Monocyte (primary cell): ENCODE results near the gene DUS4L.

DNA sequence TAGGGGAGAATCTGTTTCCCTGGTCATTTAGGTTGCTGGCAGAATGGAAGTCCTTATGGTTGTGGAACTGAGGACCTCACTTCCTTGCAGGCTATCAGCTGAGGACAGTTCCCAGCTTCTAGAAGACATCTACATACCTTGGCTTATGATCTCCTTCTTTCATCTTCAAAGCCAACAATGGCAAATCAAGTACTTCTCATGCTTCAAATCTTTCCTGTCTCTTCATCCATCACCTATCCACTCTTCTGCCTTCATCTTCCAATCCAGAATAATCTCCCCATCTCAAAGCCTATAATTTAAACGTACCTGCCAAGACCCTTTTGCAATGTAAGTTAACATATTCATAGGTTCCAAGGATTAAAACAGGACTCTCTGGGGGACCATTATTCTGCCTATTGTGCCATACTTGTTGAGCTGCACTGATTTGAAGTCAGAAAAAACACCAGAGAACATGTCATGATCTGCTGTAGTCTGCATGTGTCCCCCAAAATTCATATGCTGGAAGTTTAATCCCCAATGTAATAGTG, 22.7 kb downstream of the GPR22 start:
- PRO-cap, 2 experiments, result no peak in any of the 2 experiments

DNA sequence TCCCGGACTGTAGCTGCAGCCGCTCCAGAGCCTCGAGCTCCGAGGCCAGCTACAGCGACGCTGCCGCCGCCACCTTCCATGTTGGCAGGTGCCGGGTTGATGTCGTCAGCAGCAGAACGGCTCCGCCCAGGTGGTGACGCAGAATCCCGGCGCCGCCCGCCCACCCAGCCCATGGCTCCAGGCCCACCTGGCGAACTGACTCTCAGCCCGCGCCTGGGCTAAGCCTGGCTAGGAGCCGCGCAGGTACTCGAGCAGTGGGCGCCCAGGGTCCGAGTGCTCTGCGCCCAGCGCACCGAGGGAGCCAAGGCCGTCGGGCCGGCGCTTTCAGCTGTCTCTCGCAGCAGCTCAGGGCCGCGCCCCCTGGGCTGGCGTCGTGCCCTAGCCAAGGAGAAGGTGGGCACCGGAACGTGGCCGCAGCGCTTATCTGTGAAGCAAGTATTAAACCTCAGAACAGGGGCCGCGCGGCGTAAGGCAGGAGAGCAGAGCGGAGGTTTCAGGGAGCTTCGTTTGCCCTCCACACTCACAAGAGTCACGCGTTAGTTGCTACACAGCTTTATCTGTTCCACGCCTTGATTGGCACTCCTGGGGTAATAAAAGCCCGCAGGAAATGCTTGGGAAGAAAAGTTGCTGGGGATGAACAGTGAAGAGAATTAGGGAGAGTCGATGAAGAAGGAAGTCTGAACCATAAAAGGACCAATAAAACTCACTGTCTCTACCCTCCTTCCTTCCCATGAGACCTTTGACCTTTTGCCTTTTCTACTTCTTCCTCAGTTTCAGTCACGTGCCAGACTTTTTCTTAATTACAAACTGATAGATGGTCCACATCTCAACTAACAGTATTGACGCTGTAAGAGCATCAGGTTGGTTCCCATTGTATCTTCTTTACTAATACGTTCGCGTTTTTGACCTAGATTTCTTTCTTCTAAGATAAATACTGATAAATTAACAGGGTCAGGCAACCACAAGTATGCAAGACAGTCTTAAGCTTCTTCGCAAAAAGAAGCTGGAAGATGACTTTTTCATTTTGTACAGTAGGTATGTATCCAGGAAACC, at the start of gene DUS4L:
Gene DUS4L (plus strand): TSS at position 155 of the 1,053 bp plus-strand sequence.
- PRO-cap, 2 experiments, result peak in 2 of 2 experiments; most common plus-strand start position 205 of the sequence (in 2); most common minus-strand start position 80 of the sequence (in 2)

DNA sequence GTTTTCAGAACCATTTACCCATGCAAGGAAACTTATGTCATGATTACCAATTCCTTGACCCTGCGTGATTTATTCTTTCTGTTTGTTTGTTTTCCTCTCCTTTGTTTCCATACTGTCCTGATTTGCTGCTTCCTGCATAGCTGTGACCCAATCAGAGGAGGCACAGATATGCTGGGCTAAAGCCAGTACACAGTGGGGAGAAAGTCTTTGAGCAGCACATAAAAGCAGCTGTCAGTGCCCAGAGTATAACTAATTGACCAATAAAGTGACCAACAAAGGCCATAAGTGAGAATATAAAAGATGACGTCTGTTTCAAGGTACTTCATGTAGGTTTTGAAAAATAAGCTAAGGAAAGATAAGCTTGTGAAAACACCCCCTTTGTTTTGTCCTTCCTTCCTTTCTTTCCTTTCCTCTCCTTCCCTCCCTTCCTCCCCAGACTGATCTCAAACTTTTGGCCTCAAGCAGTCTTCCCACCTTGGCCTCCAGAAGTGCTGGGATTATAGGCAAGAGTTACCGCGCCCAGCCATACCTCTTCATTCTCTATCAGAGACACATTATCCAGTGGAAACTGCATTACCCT, 16.9 kb downstream of the BCAP29 start:
- PRO-cap, 2 experiments, result no peak in any of the 2 experiments

- PRO-cap, 2 experiments, result no peak in any of the 2 experiments
These were observed 1.1 kb downstream of the DLD start for GRCh38 chr7:107891960-107892551.

DNA sequence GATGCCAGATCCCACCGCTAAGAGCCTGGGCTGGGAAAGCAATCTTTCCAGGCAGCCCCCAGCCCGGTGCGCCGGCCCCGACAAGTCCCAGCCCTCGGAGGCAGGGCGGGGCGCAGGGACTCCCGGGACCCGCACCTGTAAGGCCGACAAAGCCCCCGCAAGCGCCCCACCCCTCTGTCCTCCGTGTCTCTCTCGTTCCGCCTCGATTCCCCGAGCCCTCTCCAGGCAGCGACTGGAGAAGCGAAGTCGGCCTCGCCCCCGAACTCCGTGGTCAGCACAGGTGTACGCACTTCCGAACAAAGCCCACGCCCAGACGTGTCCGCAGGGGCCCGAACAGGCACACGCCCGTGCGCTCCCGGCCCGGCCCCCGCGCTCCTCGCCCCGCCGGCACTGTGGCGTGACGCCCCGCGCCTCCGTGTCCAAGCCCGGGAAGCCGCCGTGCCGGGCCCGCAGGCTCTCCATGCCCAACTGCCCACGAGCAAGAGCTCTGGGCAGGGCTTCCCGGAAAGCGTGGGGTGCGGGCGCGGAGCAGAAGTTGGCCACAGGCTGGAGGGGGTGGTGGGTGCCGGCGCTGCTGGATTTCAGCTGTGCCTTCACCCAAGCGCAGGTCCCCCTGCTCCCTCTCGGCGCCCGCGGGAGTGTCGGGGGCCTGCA, 705 bp downstream of the NRCAM start:
- PRO-cap, 2 experiments, result no peak in any of the 2 experiments

GRCh38 chr7:108480771-108481186, 24.5 kb upstream of the NRCAM start:
- PRO-cap, 2 experiments, result peak in 1 of 2 experiments; most common minus-strand start chr7:108480865 (in 1)

DNA sequence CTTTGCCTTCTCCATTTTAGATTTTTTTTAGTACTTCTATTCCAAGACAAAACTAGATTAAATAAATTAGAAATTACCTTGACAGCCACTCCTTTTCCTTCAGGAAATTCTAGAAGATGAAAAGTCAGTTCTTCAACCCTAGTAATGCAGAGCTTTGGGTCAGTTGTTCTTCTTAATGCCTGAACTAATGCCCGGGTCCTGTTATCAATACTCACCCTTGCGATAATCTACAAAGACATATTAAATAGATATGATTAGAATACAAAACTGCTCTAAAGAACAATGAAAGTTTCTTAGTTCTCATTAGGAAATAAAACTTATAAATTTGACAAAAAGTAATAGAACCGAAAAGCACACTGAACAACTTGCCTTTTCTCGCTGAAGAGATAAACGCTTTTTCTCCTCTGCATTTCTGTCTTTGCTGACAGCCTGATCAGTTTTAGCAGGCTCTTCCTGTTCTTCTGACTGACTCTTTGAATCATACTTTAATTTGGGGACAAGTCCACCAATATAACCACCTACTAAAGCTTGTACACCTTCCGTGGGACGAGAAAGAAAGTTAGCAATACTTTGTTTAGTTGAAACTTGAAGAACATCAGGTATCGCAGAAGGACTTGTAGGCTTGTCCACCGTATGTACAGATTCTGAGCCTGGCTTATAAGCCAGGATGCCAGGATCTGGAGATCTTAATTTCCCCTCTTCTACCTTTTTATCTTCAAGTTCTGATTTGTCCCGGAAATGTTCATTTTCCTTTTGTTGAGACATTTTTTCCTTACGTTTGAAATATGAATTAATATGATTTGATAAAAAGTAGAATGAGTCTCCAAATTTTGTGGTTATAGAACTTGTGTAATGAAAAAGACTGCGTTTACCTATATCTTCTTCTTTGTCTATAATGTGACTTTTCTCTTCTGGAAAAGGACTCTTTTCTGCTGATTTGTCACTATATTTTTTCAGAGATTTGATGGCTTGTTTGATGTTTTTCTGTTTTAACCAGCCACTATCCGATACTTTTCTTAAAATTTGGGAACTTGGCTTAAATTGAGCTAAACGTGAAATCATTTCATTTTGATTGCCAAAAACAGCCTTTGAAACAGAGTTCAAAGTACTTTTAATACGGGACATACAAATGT, 11.5 kb downstream of the PNPLA8 start:
- PRO-cap, 2 experiments, result peak in 2 of 2 experiments; most common minus-strand start position 361 of the sequence (in 1)

GRCh38 chr7:110084428-110084812, 1006.5 kb upstream of the LRRN3 start:
- PRO-cap, 2 experiments, result no peak in any of the 2 experiments

- PRO-cap, 2 experiments, result no peak in any of the 2 experiments
These were observed 448.2 kb upstream of the LRRN3 start for GRCh38 chr7:110642791-110643153.

- PRO-cap, 2 experiments, result no peak in any of the 2 experiments
These were observed 268.6 kb upstream of the LRRN3 start for GRCh38 chr7:110822000-110823086.

DNA sequence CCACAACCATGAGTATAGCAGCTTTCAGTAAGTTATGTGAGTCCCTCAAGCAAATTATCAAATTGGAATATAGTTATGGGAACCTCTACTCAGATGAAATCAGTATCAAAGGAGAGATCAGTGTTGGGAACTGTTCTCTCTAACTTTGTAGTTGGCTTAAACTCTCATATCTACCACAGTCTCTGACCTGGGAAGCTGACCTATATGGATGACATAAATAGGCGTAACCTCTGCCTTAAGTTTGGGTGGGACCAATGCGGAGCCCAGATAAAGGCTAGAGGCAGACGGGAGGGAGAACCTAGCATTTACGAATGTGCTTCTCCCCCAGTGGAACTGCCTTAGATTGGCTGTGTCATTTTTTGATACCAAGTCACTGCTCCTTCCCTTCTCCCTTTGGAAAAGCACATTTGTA, 23.8 kb upstream of the LRRN3 start:
- PRO-cap, 2 experiments, result no peak in any of the 2 experiments

DNA sequence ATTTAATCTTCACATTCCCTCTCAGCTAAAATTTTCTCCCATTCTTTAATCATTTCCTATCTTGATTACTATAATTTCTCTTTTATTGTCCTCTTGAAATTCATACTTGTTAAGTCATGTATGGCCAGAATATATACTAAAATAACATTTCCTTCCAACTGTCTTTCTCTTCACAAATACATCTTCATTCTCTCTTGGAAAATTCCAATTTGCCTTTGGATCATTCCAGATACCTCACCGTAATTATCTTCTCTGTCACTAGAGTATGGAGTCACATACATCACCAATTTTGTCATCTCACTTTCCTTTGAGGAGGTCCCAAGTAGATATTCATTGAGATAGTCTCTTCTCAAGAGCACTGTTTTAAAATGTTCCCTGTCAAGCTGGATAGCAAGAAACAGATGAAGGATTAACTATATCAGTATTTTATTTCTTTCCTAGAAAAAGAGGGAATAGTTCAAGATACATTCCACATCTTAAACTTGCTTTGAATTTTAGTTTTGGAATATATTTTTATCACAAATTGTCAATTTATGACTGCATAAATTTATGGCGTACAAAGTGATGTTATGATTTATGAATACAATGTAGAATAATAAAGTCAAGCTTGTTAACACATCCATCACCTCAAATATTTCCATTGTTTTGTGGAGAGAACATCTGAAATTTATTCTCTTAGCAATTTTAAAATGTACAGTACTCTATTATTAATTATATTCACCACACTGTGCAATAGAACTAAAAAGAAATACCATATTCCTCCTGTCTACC, 125.1 kb downstream of the LRRN3 start:
- PRO-cap, 2 experiments, result no peak in any of the 2 experiments

DNA sequence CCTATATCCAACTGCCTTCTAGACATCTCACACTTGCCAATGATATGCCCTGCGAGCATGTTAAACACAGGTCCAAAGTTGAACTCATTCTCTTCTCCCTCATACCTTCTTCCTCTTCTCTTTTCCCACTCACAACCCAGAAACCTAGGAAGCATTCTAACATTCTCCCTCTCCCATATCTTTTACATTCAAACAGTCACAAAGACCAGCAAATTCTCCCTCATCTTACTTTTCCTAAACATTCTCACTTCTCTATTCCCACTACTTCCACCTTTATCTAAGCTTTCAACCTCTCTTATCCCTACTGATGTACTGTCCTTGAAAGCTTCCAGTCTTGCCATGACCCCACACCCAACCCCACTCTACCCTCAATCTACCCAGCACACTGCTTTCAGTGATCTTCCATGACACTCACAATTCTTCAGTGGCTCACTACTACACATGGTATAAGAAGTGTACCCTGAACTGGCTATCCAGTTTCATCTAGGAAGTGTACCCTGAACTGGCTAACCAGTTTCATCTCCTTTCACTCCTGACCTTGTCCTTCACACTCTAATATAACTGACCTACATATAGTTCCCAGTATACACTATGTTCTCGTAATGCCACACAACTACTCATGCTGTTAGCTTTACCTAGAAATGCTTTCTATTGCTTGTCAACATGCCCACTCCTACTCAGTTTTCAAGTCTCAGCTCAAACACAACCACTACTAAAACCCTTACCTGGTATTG, 5.3 kb downstream of the IMMP2L start:
- PRO-cap, 2 experiments, result no peak in any of the 2 experiments

DNA sequence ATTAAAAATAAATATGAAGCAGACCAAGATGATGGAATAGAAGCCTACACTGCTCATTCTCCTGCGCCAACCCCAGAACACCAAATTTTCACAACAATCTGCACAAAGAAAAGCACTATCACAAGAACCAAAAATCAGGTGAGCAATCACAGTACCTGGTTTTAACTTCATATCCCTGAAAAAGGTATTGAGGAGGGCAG, 316.0 kb upstream of the IMMP2L start:
- PRO-cap, 2 experiments, result no peak in any of the 2 experiments

GRCh38 chr7:111969905-111970432, 236.2 kb downstream of the DOCK4 start:
- PRO-cap, 2 experiments, result no peak in any of the 2 experiments

GRCh38 chr7:112001029-112001686, 205.0 kb downstream of the DOCK4 start:
- PRO-cap, 2 experiments, result no peak in any of the 2 experiments

DNA sequence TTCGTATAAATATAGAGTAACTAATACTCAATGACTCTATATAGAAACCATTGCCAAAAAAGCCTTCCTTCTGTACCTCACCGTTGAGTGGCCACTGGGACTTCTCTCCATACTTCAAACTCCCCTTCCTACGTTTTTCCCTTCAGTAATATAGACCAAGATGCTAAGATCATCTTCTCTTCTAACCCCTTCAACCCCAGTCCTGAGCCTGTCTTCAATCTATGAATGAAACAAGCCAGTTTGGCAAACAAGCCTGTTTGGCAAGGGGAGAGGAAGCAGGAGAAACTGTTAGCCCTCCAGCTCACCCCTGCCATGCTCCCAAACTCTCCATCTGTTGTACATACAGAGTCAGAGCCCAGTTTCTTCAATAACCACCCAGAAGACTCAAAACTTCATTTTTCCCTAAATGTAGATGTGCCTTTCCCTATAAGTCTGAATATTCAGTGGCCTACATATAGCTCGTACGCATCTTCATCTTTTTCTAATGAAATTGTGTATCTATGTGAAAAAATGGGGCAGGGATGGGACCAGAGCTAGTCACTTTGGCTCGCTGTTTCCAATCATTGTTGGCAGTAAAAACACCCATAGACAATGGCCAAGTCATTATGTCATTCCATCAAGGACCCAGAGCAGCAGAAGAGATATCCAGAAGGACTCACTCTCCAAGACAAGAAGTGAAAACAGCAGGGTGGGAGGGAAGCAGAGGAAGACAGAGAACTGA, 87.5 kb downstream of the DOCK4 start:
- PRO-cap, 2 experiments, result peak in 1 of 2 experiments; most common minus-strand start position 207 of the sequence (in 1)

DNA sequence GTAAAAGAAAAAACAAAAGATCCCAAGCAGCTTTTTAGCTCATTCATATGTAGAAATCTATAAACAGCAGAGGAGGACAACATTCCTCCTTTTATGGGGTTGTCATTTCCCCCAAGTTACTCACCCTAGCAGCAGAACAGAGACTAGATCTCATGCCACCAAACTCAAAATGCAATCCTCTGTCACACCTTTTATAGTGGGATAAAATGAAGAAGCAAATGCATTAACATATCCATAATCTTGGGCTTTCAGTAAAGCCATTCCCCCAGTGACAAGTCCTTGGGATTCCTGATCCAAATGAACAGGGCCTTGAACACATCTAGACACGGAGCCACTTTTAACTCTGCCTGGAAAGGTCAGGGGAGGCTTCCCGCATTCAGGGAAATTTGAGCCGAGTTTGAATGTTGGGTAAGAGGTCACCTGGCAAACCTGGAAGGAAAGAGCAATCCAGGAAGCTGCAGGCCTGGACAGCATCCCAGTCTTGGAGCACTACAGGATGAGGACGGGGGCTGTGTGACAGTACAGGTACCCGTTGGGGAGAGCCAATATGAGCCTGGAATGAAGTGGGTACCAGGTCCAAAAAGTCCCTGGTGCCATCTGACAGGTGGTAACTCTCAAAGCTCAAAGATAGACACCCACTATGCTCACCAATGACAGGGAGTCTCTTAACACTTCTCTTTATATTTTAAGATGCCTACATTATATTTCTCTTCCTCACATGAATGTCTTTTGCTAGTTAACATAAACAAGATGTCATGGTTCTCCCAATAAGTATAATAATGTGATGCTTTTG, 76.3 kb downstream of the DOCK4 start:
- PRO-cap, 2 experiments, result no peak in any of the 2 experiments

- PRO-cap, 2 experiments, result peak in 2 of 2 experiments; most common minus-strand start chr7:112159255 (in 1)
These were observed 46.9 kb downstream of the DOCK4 start for GRCh38 chr7:112159032-112160041.

GRCh38 chr7:112422601-112423438, 27.4 kb upstream of the IFRD1 start:
- PRO-cap, 2 experiments, result no peak in any of the 2 experiments